PC-3 (cell line): ENCODE data around the gene ACVR2A.

- RAMPAGE, long total RNA = no peak
Observed at GRCh38 chr2:143041867-143042413, 87.3 kb upstream of the ARHGAP15 start.

DNA sequence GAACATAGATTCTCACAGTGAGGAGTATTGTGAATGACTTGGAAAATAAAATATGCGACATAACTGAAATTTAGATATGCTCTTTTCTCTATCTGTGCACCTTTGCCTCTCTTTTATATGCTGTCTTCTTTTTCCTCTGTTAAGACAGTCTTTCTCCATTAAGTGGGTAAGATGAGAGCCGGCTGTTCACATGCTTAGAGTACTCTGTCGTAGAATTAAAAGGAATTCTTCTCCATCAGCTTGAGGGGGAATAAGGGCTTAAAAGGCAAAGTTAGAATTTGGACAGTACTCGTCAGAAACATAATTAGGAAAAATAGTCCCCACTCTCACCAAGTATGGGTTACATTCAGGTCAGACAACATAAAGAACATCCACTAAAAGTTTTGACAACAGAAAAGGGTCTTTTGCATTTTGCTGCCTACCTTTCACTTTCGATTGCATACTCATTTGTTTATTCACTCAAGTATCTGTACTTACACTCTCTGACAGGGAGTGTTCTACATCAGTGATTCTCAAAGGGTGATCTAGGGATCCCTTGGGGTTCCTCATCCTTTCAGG lies 47.9 kb downstream of the ARHGAP15 start:
- RAMPAGE, long total RNA = no peak

DNA sequence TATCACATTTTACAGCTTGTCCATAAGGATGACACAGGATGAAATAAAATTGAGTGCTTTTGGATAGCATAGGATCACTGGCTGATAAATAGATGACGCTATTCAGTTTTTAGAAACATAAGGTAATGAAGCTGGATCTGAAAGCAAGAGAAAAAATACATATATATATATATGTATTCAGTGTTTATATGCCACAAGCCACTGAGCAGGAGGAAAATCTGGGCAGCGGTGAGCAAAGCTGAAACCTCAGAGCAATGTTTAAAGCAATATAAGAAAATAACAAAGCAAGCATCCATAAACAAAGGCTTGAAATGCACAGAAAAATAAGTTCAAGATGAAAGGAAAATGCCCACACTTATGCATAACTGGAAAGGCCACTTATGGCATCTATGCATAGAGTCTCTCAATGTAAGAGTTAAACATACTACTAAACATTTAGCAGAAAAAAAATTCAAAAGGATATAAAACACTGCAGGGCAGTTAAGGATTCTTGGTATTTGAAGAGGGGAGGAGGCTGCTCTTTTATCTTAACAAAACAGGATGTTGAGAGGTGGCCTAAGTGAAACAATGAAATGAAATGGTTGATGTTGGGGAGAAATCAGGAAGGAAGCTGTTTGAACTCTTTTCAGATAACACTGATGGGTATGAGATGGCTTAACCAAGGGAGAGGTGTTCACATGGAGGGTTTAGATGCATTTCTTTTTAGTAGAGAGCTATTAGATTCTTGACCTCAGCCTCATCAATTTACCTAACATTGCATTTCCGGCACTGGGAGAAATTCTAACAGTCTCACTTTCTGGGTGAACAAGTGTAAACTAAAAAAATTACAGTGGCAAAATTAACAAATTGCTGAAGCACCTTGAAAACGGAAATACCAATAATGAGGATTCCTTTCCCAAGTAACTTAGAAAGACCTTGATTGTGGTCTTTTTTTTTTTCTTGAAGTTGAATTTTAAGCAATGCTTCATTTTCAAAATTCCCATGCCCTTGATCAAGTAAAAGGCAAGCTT lies 129.2 kb downstream of the ARHGAP15 start:
- RAMPAGE, long total RNA = no peak

- RAMPAGE, long total RNA = no peak
Observed at GRCh38 chr2:143473423-143473793, 344.2 kb downstream of the ARHGAP15 start.

DNA sequence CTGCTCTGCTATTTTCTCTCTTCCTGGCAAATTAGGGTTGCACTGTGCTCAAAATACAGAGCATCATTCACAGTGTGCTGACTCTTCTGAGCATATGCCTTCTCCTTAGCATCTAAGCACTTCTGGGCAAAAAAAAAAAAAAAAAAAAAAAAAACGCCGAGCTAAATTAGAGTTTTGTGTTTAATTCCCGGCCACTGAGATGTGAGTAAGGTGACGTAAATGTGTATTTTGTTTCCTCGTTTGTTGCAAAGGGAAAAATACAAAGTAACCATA lies 538.7 kb downstream of the GTDC1 start:
- RAMPAGE, long total RNA = no peak

DNA sequence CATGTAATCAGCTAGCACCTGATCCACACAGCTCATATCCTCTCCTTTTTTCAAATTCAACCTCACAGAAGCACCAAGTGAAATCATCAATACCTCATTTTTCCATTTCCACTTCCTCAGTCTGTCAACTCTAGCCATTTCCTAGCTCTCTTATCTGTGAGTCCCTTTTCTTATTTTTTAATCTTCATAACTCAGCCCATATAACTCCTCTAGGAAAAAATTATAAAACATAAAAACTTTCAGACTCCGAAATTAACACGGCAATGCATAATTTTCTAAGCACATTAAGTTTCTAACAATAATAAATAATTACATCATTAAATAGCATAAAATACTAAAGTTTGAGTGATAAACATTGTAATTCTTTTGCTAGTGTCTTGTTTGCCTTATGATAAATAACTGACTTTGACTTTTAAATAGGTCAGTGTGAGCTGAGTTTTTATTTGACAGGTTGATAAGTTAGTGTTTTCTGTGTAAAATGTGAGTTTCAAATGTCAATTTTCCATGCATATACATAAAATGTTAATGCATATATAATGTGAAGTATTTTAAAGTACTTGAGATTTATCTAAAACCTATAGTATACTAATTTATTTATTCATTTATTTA lies 215.0 kb downstream of the GTDC1 start:
- RAMPAGE, long total RNA = no peak

DNA sequence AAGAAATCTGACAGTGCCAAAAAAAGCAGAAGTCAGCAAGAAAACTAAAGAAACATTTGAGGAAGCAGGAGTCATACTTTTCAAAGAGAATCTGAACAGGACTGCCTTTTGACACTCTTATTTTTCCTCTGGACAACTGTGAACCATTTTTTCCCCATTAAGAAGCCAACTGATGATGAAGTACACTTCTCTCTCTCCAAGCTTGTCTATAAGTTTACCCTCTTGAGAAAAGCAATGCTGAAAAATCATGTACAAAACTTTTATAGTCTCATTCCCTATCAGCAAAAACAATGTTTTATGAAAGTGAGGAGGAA lies 188.5 kb downstream of the GTDC1 start:
- RAMPAGE, long total RNA = no peak

DNA sequence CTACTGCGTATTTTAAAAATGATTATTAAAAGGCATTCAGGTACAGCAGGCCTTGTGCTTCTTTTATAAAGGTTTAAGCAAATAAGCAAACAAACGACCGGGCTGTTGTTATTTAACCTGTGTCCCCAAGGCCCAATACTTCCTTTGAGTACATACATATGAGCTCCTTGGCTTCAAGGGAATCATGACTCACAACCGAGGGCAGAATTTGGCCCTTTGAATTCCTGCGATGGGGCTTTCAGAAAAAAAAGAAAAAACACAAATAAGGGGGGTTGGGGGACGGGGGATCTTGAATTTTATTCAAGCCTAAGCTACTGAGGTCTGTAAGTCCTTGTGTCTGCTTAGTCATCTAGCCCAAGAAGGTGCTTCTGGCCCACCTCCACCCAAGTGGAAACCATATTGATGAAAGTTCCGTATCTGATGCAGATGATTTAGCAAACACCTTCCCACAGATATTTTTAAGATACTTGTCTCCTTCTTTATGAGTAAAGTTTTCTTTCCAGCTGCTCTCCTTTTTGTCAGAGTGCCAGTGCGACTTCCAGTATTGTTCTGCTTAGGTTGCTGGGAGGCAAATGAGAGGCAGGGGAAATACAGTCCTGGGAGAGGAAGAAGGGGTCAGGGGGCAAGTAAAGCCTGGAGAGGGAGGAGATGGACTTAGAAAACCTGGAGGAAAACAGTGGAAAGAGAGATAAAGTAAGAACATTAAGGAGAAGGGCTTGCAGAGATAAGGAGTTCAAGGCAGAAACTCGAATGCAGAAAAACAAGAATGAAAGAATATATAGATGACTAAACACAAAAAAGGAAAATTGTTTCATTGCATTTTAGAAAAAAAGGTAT lies 18.0 kb upstream of the GTDC1 start:
- RAMPAGE, long total RNA = no peak

DNA sequence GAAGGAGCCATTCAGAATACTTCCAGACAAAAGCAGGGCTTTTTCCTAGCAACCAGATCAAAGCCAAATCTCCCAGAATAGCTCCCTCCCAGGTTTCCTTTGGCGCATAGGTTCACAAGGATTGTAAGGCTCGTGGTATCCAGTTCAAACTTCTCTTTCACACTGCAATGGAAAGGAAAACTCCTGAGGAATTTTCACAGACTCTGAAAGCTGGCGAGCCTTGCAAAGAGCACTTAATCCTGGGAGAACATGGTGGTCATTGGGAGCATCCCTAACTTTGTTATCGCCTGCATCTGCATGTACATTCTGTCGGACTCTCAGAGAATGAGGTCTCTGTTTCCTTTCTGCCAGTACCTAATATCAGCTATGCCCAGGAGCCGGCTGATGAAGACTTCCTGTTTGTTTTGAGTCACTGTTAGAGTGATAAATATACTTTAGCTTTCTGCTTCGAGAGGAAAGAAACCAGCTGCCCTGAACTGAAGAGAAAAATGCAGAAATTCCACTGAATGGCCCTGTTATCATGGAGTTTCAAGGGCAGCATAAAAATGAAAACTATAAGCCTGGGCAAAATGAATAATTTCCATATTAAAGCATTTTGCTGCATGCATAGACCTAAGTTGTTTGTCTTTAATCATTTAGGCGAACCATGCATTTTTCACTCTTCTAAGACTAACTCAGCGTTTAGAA lies 76.3 kb upstream of the ZEB2 start:
- RAMPAGE, long total RNA = no peak

DNA sequence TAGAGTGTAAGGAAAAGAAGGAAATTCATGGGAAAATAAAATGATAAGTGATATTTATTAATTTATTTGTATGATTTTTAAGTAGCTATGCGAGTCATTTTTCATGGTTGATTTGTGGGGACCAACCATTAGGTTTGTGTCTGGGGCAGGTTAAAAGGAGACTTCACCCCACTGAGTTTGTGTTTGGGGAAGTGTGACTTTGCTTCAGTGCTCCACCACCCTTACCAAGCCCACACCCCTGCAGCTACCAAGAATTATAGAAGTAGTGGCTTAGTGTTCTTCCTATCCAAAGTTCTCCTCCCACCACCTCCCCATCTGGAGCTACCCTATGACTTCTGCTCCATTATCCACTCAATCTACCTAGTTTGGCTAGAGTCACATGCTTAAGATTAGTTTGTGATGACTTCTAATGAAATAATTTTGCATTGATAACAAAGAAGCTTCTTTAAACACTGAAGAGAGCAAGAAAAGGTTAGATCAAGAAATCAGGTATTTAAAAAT lies 182.1 kb upstream of the ZEB2 start:
- RAMPAGE, long total RNA = no peak

DNA sequence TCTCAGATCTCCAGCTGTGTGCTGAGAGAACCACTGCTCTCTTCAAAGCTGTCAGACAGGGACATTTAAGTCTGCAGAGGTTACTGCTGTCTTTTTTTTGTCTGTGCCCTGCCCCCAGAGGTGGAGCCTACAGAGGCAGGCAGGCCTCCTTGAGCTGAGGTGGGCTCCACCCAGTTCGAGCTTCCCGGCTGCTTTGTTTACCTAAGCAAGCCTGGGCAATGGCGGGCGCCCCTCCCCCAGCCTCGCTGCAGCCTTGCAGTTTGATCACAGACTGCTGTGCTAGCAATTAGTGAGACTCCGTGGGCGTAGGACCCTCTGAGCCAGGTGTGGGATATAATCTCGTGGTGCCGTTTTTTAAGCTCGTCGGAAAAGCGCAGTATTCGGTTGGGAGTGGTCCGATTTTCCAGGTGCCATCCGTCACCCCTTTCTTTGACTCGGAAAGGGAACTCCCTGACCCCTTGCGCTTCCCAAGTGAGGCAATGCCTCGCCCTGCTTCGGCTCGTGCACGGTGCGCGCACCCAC lies 383.1 kb upstream of the ZEB2 start:
- RAMPAGE, long total RNA = no peak

DNA sequence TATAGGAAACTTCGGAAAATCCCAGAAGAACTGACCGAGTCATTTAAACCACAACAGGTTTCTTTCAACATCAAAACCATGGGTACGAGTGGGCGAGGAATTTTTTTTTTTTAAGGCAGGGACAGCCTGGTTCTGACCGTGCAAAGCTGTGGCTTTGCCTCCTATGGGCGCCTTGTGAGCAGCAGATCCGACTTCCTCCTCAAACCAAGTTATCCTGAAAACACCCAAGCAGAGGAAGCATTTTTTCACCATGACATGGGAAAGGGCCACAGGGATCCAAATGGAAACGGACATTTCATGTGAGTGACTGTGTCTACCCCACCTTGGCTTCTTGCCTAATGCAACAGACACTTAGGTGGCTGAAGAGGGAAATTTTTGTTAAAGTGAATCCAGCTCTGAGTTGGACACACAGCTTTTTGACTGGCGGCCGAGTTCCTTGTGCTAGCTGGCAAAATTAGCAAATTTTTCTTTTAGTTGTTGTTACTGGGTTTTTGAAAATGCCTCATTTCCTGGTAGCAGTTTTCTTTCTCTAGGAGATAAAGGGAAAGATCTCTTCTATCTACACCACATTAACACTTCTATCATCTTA lies 487.4 kb upstream of the ZEB2 start:
- RAMPAGE, long total RNA = no peak

DNA sequence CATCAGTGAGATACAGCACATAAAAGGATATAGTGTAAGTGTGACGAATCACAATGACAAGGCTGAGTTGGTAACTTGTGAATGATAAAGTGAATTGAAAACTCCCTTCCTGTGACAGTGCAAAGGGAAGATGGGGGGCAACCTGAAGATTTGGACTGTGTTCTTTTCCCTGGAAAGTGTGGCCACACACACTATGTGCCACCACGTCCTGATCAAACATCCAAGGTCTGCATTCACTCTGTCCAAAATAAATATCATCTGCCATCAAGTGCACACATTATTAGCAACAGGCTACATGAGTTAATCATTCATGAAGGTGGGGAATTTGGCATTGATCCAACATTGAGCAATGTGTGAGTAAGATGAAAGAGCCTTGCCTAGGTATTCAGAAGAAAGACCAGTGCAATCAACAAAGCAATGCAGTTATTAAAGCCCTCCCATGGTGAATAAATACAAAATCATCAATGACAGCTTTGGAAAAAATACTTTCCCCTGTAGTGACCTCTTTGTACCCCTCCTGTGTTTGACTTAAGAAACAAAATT lies 1280.4 kb upstream of the ZEB2 start:
- RAMPAGE, long total RNA = no peak

- RAMPAGE, long total RNA = no peak
Observed at GRCh38 chr2:147464153-147464637, 380.6 kb upstream of the ACVR2A start.

GRCh38 chr2:147843347-147843624 lies 1.5 kb upstream of the ACVR2A start:
- RAMPAGE, long total RNA = no peak

DNA sequence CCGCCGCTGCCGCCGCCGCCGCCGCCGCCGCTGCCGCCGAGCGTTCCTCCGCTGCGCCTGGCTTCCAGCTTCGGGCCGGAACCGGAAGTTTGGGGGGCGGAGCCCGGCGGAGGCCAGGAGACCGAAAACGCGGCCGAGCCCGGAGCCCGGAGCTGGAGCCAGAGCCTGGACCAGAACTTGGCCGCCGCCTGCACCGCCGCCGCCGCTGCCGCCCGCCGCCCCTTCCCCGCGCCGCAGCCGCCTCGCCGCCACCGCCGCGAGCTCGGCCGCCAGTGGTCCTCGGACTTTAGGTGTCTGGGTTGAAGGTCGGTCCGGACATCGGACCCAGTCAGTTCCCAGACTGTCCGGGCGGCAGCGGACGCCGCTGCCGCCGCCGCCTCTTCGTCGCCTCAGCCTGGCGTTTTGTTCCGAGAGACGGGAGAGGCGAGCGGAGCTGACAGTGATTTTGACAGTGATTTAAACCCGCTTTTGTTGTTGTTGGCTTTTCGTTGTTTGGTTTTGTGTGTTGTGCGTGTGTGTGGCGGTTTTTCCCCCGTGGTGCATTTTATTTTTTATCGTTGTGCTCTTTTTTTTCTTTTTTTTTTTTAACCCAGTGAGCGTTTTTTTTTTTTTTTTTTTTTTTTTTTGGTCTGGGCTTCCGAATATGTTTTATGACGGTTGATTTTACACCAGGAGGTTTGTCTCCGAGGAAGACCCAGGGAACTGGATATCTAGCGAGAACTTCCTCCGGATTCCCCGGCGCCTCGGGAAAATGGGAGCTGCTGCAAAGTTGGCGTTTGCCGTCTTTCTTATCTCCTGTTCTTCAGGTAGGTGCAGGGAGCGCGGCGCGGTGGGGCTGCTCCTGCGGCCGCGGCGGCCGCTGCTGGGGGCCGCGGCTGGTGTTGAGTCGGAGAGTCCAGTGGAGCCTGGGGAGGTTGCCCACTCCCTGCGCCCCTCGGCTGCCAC lies at the start of gene ACVR2A:
Gene ACVR2A (plus strand): TSS at position 628 of the 945 bp plus-strand sequence.
- RAMPAGE, long total RNA = no peak

DNA sequence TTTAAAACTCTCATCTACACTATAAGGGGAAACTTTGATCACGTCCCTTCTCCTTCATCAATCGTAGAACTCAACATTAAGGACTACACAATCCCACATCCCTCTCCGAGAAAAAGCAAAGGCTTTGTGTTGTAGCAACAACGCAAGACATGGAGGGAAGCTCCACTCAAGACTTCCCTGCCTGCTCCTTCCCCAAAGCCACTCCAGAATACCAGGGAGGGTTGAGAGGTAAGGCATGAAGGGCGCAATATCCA lies 653 bp downstream of the ORC4 start:
- RAMPAGE, long total RNA = no peak

GRCh38 chr2:148022797-148023368 lies 2.0 kb downstream of the MBD5 start:
- RAMPAGE, long total RNA = no peak

- RAMPAGE, long total RNA = no peak
Observed at GRCh38 chr2:148201727-148202623, 181.1 kb downstream of the MBD5 start.

- RAMPAGE, long total RNA = no peak
Observed at GRCh38 chr2:148345481-148346051, 299.0 kb upstream of the EPC2 start.